Melanocyte of skin (primary cell): ENCODE data around the genes HERC6 and HERC3.

- CAGE, long polyA plus RNA, 2 experiments: no peak in any of the 2 experiments
Observed at GRCh38 chr4:87423502-87424207, 1.3 kb downstream of the NUDT9 start.

DNA sequence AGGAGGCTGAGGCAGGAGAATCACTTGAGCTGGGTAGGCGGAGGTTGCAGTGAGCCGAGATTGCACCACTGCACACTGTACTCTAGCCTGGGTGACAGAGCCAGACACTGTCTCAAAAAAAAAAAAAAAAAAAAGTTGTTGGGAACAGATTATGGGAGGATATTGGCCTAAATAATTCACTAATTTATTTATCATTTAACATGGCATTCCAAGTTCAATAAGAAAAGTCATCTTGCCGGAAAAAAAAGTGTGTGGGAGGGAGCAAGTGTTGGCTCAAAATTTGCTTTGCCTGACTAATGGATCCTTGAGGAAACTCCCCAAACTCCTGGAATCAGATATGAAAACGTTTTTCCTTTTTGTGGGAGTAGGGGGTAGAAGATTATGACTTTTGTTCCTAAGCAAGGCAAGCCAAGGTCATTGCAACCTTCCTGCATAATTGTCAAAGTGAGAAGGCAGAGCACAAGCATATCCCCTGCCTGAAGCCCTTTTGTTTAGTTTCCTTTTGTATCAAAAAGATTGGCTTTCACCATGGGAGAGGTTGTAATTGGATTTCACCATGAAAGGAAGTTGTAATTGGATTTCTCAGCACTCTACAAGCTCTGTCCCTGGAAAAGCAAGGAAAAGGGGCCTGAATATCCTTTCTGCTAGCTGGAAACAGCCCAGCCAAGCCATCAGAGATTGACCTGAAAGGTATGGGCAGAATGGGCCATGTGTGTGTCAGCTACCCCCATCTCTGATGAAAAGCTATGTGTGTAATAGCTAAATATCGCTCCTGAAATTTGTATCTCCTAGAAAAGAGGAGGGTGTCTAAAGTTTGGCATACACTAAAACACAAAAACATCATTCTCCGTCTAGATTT, 8.8 kb downstream of the SPARCL1 start:
- CAGE, long polyA plus RNA, 2 experiments: no peak in any of the 2 experiments

GRCh38 chr4:87819273-87820115, 13.3 kb upstream of the MEPE start:
- CAGE, long polyA plus RNA, 2 experiments: no peak in any of the 2 experiments

GRCh38 chr4:87892213-87892790, 59.5 kb downstream of the MEPE start:
- CAGE, long polyA plus RNA, 2 experiments: no peak in any of the 2 experiments

DNA sequence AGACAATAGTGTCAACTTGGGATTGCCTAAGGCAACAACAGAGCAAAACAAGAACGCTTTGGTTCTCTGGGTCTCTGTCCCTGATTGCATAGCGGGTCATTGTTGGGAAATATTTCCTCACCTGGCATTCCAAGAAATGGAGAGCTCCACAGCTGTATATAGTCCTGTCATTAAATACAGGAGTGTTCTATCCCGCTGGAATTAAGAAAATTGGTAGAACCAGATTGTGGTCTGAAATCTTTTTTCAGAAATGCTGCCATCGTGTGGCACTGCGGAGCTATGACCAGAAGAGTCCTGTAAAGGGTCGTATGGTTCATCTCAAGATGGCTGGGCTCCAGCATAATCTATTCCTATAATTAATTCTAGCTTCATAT, 2.0 kb upstream of the SPP1 start:
- CAGE, long polyA plus RNA, 2 experiments: no peak in any of the 2 experiments

GRCh38 chr4:88009963-88010253, 2.5 kb downstream of the PKD2 start:
- CAGE, long polyA plus RNA, 2 experiments: no peak in any of the 2 experiments

DNA sequence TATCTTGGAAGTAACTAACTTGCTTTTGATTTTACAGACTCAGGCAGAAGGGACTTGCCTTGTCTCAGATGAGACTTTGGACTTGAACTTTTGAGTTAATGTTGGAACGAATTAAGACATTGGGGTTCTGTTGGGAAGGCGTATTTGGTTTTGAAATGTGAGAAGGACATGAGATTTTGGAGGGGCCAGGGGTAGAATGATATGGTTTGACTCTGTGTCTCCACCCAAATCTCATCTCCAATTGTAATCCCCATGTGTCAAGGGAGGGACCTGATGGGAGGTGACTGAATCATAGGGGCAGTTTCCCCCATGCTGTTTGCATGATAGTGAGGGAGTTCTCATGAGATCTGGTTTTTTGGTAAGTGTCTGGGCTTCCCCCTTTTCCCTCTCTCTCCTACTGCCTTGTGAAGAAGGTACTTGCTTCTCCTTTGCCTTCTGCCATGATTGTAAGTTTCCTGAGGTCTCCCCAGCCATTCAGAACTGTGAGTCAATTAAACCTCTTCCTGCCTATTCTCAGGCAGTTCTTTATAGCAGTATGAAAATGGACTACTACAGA, 20.1 kb downstream of the PKD2 start:
- CAGE, long polyA plus RNA, 2 experiments: no peak in any of the 2 experiments

DNA sequence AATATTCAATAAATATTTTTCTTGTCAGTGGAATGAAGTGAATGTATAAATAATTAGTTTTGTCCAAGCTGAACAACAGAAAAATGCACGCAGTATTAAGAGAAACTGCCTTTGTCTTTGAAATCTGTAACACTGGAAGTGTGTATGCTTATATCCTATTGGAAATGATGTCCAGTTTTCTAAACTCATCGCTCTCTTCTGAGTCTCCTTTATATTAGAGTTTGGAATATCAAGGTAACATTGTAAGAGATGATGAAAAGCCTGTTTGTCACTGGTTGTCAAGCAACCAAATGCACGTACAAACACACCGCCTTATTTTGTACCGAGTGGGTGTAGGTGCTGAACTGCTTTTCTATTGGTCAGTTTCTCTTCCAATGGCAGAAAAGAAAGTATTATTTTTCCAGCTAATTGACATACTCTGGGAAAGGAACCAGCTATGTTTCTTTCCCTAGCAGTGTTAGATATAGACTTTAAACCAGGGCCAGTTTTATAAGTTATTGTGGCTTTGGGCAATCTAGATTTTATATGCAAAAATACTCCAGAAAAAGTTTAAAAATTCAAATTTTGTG, 6.6 kb upstream of the PPM1K start:
- CAGE, long polyA plus RNA, 2 experiments: no peak in any of the 2 experiments

DNA sequence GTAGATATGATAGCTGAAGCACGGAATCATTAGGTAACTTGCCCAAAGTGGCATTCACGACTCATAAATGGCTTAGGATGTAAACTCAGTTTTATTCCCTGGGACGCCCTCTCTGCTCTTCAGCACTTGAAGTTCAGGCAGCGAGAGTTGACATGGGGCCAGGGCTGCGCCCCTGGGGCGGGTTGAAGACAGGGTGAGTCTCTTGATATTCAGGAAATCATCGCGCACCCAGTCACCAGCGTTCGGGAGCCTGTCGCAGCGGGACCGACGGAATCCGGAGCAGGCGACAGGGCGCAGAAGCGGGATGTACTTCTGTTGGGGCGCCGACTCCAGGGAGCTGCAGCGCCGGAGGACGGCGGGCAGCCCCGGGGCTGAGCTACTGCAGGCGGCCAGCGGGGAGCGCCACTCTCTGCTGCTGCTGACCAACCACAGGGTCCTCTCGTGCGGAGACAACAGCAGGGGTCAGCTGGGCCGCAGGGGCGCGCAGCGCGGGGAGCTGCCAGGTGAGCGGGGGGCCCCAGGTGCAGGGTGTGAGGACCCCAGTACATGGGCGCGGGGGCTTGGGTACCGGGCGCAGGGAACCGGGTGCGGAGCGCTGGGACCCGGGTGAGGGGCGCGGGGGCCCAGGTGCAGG, at the start of gene HERC6:
Gene HERC6, plus strand, starts transcription at position 235 of the 634 bp plus-strand sequence.
- CAGE, long polyA plus RNA, 2 experiments: no peak in any of the 2 experiments

GRCh38 chr4:88401552-88402049, 22.9 kb downstream of the HERC6 start:
- CAGE, long polyA plus RNA, 2 experiments: no peak in any of the 2 experiments

DNA sequence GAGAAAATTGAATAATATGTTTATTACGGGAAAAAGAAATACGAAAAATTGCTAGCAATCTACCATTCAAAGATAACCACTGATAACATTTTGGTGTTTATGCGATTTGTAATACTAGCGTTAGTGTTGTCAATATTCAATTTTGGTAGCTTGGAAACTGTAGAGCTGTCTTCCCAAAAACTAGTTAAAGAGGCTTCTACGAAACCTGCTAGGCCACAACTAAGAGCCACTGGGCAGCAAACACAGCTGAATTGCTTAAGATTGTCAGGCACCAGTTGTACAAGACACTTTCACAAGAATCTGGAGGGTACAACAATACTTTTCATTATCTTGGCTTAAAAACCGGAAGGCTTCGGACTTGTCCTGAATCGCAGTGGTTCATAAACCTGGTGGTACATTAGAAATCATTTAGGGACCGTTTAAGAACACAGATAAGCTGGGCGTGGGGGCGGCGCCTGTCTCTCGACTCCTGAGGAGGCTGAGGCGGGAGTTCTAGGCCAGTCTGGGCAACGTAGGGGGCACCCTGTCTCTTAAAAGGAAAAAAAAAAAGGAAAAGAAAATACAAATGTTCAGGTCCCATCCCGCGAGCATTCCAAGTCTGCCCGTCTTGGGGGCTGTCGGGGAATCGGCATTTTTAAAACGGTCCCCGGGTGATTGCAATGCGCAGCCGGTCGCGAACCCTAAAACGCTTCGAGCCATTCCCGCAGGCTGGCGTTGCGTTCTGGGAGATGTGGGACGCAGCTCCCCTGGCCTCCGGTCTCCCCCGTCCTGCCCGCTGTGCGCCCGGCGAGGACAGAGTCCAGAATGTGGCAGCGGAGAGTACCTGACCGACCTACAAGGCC, 784 bp downstream of the PIGY start:
- CAGE, long polyA plus RNA, 2 experiments: no peak in any of the 2 experiments

DNA sequence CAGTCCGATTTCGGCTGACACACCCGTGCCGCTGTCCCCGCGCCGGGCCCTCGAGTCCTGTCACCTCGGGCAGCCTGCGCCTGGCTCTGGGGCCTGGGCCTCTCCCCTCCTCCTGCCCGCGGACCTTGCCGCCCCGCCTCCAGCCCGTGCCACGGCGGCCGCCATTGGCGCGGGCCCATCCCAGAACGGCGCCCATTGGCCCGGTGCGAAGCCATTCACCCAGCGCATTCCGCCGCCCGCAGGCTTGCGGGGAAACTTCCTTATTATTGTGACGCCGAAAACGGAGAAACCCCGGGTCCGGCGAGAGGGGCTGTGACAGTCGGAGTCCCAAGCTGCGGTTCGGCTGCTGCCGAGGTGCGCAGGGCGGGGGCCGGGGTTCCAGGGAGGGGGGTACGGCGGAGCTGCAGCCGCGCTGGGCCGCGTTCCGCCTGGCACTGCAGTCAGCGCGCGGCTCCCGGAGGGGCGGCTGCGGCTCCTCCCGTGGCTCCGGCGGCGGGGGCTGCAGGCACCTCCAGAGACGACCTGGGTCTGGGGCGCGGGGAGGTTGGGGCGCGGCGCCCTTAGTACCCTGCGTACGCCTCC, at the start of gene HERC3:
Gene HERC3, plus strand, starts transcription at position 260 of the 582 bp plus-strand sequence.
- CAGE, long polyA plus RNA, 2 experiments: no peak in any of the 2 experiments

DNA sequence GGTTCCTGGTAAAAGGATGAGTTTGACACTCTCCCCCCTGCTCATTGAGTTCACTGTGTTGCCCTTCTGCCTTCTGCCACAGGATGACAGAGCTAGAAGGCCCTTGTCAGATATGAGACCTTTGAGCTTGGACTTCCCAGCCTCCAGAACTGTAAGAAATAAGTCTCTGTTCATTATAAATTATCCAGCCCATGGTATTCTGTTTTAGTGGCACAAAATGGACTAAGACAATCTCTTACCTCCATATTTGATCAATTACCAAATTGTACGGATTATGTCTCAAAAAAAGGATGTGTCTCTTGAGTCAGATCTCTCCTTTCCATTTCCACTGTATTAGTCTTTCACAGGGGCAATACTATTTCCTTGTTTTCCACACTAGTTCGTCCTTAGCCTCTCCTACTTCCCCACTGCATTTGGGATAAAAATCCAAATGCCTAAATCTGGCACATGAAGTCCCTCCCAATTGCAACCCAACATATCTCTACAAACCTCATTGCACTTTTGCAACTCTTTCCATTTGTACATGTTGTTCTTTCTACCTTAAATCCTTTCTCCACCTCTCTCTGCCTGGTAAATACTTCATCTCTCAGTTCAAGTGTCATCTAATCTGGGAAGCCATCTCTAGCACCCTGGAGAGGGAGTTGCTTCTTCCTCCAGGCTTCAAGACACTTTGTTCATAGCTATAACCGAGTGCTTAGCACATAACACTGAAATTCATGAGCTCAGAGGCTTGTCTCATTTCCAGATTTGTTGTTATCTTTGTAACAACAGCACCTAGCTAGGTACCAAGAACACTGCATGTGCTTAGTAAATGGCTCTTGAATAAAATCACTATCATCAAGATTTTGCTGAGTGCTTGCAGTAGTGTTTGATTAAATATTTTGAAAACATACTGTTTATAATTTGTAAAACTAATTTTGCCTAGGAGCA, 114.6 kb upstream of the NAP1L5 start:
- CAGE, long polyA plus RNA, 2 experiments: no peak in any of the 2 experiments

GRCh38 chr4:88822983-88824056, 125.7 kb upstream of the NAP1L5 start:
- CAGE, long polyA plus RNA, 2 experiments: no peak in any of the 2 experiments

DNA sequence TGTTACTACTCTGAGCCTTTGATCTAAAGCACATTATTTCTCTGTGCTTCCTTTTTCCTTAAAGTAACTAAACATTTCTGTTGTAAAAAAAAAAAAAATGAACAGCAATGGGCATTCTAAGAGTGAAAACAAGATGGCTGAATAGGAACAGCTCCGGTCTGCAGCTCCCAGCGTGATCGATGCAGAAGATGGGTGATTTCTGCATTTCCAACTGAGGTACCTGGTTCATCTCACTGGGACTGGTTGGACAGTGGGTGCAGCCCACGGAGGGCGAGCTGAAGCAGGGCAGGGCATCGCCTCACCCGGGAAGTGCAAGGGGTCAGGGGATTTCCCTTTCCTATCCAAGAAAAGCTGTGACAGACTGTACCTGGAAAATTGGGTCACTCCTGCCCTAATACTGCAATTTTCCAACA, 172.4 kb upstream of the NAP1L5 start:
- CAGE, long polyA plus RNA, 2 experiments: no peak in any of the 2 experiments

DNA sequence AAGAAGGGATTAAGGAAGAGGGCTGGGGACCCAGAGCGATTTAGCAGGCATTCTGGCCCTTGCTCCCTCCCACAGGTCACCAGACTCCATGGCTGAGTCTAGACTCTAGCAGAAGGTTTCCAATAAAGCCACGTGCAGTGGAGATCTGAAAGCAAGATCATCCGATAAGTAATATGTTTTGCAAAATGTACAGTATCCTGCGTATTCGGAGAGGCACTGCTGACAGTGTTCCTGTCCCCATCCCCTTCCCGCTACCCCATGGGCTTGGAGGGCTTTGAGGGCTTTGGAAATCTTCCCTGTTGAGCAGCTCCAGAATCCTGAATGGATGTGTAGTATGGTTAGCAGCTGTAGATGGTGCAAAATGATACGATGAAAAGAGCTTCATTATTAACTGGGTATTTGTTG, 608 bp upstream of the GPRIN3 start:
- CAGE, long polyA plus RNA, 2 experiments: no peak in any of the 2 experiments

GRCh38 chr4:89331551-89332157, 24.1 kb upstream of the GPRIN3 start:
- CAGE, long polyA plus RNA, 2 experiments: no peak in any of the 2 experiments

- CAGE, long polyA plus RNA, 2 experiments: no peak in any of the 2 experiments
Observed at GRCh38 chr4:89470098-89470496, 162.5 kb upstream of the GPRIN3 start.

- CAGE, long polyA plus RNA, 2 experiments: no peak in any of the 2 experiments
Observed at GRCh38 chr4:89742872-89743695, 93.9 kb downstream of the SNCA start.

DNA sequence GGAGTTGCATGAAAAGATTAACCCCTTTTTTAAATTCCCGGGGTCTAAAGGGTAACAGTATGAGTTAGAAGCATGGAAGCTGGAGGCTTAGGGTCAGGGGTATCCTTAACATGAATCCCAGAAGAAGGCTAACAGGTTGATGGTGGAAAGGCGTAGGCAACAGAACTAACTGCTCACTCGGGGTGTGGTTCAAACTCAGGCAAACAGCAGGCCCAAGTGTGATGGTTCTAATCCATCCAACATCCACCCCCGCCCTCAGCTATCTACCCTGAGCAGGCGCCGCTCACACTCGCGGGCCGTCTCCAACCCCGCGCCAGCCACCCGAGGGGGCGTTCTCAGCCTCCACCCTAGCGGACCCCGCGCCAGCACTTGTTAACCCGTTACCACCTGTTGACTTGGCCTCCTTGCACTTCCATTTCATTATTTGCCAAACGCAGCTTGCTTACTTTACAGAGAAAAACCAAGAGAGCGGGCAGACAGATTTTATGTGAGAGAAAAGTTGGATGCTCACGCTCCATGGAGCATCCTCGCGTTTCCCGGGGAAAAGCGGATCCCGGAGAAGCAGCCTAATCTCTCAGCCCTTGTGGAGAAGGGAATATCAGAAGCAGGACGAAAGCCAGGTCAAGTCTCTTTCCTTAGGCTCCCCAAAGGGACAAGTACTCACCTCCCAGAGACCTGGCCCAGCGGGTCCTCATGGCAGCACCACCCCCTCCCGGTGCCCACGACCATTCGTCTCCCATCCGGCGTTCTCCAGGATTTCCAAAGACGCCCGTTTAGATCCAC, 820 bp downstream of the SNCA start:
- CAGE, long polyA plus RNA, 2 experiments: no peak in any of the 2 experiments